ENCODE data around the genes SERP1 and SELENOT.

DNA sequence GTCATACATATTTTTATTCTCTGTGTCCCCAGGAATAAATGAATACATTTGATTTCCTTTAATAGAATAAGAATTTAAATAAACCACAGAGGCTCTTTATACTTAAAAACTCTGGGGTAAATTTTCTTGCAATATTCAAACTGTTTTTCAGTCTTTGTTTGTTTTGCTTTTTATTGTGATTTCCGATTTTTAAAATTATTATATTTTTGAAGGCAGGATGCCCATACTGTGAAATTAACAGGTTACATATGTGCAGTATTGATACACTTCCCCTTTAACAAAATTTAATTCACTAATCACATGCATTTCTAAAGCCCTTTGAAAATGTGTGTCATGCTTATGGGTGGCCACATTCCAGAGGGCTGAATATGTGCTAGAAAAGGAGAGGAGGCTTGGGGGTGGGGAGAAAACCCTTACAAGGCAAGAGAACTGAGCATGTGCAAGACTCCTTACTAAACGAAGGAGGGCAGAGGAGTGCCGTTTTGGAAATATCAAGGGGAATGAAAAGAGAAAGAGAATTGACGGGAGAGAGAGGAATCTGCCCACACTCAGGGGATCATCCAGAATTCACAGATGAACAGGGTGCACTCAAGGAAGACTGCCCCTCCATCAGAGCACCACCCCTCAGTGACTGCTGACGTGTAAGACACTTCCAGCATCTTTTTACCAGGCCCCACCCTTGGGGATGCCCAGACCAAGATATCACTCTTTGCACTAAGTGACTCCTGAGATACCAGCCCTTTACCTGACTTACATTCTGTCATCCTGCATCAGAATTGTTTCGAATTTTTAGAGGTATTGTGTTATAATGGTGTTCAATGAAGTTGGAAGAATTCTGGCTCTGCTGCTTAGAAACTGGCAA lies 38.0 kb upstream of the TSC22D2 start:
- RRBS: no CpG with 5 or more reads among the region's 6 CpGs

DNA sequence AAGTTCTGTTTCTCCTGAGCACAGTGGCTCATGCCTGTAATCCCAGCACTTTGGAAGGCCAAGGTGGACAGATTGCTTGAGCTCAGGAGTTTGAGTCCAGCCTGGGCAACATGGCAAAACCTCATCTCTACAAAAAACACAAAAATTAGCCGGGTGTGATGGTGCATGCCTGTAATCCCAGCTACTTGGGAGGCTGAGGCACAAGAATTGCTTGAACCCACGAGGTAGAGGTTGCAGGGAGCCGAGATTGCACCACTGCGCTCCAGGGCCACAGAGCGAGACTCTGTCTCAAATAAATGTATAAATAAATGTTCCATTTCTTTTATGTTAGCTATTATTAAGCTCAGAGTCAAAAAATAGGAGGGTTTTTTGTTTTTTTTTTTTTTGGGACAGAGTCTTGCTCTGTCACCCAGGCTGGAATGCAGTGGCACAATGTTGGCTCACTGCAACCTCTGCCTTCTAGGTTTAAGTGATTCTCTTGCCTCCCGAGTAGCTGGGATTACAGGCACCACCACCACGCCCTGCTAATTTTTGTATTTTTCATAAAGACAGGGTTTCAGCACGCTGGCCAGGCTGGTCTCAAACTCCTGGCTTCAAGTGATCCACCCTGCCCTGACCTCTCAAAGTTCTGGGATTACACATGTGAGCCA lies 25.8 kb downstream of the TSC22D2 start:
- RRBS: no CpG with 5 or more reads among the region's 8 CpGs

DNA sequence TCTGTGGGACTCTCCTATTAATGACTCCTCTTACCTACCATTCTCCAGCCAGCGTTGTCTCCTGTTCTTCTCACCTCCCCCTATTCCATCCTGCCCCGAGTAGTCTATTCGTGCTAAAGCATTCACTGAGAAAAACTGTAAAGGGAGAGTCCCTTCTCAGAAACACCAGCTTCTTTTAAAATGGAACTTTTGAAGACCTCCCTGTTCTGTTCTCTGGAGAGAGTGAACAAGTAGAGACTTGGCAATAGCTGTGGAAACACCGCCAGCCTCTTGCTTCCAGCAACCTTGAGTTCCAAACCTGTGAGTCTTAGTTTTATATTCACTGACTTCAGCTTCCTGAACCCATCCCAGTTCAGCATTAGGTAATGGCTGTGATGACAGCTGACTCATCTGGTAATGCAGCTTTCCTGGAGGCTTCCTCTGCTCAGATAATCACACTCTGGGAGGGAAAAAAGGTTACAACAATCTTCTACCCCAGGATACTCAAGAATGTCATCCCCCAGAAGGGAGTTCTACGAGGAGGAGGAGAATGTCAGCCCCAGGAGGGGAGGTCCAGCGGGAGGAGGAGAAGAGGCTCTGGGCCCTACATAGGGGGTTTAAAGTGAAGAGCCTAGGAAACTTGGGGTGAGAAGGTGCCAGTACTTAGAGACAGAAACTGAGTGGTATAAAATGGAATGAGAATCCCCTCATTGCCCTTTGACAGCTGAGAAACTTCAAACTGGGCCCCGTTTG lies 61.5 kb downstream of the TSC22D2 start:
- RRBS: no CpG with 5 or more reads among the region's 7 CpGs

GRCh38 chr3:150538599-150539692 lies 7.3 kb downstream of the SERP1 start:
- RRBS: no CpG with 5 or more reads among the region's 10 CpGs

GRCh38 chr3:150545935-150546576 lies at the start of gene SERP1:
SERP1 (minus strand) TSS chr3:150546496.
- RRBS: 1% methylated on average over 28 of the region's 85 CpGs

- RRBS: 1% methylated on average over 15 of the region's 49 CpGs
Observed at GRCh38 chr3:150602930-150603729, at the start of gene SELENOT. SELENOT (plus strand) TSS chr3:150603321.

DNA sequence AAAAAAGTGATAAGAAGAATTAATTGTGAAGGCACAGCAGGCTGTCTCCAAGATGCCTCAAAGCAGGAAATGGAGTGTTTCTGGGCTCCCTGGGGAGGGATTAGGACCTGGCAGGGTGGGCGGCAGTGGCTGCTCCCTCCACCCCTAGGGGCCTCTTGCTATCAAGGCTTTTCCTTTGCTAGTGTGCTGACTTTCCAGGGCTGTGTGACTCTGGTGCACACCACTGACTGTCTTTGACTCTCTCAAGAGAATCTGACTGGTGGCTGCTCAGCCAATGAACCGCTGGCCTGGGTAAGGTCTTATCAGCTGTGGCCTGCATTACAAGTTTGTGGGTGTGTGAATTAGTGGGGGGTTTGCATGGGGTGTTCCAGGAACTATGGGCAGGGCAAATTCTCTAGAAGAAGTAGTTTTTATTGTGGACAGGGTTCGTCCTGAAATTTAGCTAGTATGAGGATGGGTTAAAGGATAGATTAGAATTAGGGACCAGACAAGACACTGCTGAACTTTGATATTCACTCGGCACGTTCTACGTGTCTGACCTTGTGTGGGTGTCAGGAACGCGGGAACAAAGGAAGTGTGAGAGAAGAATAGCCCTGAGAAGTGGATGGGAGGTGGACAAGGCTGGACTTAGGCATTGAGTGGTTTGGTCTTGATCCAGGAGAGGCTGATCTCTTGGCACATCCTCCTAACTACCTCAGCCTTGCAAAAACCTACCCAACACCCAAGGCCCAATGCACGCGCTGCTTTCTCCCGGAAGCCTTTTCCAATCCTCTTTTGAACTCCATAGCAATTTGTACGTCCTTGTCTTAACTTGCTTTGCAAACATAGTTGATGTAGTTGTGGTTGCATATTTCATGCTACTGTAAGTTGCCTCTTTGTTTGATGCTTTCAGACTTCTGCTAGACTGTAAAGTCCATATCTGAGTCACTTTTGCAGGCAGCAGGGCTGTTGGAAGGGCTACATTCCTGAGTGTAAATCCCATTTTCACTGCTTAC lies 29.3 kb downstream of the SIAH2 start:
- RRBS: no CpG with 5 or more reads among the region's 12 CpGs

GRCh38 chr3:150779039-150779695 lies 16.2 kb upstream of the SIAH2 start:
- RRBS: 98% methylated on average over 6 of the region's 43 CpGs

DNA sequence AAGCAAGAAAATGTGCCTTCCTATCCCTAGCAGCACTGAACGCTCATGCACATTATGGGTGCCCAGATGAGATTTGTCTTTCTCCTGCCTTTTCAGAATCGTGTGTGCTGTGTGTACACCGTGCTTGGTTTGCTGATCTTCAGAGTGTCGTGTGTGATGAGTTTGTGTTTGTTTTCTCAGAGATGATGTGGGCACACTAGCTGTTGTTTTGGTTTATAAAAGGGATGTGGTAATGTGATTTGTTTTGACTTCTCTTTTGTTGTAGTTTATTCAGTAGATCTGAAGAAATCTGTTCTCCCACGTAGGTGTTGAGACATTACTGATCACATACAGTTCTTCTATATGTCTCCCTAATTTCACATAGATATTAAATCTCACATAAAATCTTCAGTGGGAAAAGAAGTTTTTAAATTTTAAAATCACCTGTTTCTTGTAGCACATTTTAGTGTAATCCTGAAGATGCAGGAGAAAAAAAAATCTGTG lies 19.6 kb downstream of the GPR171 start:
- RRBS: no CpG with 5 or more reads among the region's 5 CpGs

GRCh38 chr3:151300380-151300736 lies 16.3 kb downstream of the GPR87 start:
- RRBS: no CpG with 5 or more reads among the region's 1 CpG

DNA sequence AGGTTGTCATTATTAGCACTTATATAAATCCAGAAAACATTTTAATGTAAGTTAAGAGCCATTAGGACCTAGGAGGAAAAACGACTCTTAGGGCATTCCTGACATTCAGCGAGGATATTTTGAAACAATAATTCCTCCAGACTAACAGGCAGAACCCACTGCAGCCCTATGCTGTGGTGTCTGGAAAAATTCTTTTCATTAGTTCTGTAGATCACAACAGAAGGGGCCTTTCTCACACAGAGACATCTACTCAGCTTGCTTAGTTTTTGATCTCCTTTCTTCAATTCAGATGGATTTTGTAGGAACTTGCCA lies 113.1 kb upstream of the MBNL1 start:
- RRBS: no CpG with 5 or more reads among the region's 2 CpGs

DNA sequence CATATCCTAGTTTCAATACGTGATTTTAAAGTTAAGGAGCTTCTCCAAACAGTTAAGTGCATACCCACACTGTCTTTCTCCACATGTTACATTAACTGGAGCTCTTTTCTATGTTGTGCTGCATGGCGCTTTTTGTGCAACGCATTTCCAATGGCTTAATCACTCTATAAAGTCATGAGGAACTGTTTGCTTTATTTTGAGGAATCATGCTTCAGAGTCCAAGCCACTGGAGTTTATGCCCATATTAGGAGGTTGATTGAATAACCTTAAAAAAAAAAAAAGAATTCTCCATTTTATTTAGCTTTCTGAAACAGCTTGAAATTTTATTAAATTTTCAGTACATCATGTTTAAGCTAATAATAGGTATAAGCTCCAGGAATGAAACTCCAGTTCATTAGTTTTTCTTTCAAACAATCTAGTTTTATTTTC lies 109.4 kb upstream of the MBNL1 start:
- RRBS: no CpG with 5 or more reads among the region's 3 CpGs

GRCh38 chr3:152222298-152222837 lies 46.4 kb upstream of the MBNL1 start:
- RRBS: no CpG with 5 or more reads among the region's 2 CpGs

DNA sequence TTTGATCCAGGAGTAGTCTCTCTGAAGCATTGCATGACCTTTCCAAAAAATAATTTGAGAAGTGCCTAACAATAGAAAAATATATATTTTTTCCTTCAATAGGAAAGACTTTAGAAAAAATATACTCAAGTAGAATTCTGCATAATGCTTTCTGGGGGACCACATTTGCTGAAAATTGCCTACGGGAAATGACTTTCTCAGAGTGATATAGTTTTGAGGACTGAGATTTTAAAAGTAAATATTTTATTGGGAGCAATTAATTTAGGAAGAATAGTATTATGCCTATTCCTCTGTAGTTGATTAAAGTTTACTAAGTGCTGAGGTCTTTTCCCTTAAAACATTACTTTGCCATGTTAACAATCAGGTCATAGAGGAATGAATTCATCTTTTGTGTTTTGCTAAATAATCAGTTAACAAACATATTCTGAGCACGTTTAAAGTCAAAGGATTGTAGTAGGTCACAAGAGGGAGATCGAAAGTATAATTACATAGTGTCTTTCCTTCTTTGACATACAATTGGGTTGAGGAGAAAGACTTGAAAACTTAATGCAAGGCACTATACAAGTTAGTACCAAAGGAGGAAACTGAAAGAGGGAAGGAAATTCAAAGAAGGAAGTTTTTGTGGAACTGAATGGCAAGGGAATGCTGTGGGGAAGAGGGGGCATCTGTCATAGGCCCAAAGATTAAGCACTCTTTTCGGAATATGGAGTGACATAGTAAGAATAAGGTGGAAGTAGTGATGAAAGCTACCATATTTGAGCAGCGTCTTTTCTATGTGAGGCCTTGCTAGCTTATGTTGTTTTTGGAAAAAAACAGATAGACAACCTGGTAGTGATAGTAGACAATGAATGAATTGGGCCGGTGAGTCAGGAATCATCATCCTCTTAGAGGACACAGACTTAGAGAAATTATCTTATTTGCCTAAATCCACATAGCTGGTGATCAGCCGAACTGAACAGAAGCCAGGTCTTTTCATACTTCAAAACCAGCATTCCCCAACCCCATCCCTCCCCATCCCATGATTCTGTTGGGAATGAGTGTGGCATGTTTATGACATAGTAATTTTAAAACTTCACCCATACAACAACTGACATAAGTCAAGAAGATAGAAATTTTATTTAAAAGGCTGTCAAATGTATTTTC lies 10.0 kb downstream of the MBNL1 start:
- RRBS: no CpG with 5 or more reads among the region's 7 CpGs

DNA sequence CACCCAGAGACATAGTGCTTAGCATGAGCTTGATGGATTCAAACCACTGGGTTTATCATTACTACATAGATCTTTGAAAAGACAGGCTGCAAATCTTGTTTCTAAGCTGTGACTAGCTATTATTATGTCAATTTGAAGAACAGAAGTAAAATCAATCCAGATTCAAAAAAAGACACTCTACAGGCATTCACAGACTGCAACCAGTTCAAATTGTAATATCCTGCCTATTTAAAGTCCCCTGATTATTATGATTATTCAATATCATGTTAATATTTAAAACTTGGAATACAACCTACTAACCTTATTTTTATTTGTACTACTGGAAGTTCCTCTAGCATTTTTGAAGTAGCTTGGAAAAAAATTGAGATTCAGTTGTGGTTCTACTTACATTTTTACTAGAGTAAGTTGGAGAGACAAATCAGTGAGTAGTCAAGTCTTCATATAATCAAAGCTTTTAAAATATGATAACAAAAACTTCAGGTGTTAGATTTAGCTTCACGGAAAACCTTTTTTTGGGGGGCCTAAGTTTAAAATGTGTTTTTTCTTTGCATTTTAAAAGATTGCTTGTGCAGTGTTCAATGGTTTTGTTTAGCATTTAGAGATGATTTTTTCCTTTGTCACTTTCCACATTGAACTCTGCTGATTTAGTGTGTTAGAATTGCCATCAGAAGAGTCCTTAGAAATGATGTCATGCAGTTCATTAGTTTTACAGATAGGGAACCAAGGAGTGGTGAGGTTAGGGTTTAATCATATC lies 50.1 kb downstream of the MBNL1 start:
- RRBS: no CpG with 5 or more reads among the region's 1 CpG

- RRBS: no CpG with 5 or more reads among the region's 2 CpGs
Observed at GRCh38 chr3:152595959-152596471, 238.9 kb upstream of the P2RY1 start.

GRCh38 chr3:153130448-153131065 lies 31.5 kb upstream of the RAP2B start:
- RRBS: no CpG with 5 or more reads among the region's 2 CpGs

DNA sequence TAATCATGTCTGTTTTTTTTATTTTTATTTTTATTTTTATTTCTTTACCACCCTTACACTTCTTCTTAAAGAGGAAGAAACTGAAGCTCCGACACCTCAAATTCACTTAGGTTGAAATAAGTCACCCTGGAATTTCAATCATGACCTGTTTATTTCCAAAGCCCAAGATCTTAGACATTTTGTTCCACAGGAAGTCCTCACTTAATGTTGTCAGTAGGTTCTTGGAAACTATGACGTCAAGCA lies 390.8 kb downstream of the RAP2B start:
- RRBS: no CpG with 5 or more reads among the region's 2 CpGs

Measured in brain (tissue), 1 donor.